NALM6 (cell line): ENCODE measurements around the gene MX2.

- PRO-cap, result no peak
These were observed 135.3 kb downstream of the PSMG1 start for GRCh38 chr21:39047906-39048414.

DNA sequence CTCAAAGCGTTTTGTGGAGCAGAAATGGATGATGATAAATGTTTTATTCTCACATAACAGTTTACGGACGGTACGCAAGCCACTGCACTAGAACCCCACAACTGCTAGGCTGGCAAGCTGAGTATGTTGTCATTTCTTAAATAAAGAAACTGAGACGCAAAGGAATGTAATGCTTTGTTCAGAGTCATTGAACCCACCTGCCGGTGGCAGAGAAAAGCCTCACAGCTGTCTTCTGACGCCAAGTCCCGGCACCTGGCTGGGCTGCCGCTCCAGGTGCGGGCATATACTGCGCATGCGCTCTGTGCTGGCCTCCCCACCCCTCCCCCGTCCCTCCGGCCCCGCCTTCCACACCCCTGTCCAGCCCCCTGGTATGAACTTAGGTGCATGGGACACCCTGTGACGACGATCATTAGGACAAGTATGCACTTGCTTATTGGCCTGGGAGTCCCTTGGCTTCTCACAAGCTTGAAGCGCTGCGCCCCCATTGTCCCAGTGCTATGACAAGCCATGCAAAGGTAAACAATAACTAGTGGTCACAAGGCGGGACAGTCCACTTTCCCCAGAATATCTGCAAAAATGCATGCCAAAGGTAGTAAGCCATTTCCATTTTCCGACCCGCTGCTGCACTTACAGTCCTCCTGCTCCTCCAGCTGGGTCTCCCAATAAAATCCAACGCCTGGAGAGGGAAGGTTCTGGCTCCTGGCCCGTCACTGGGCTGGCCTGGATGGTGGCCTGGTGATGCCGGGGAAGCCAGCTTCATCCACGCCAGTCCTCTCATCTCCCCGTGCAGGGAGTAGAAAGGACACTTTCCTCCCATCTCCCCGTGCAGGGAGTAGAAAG, 100.5 kb downstream of the PSMG1 start:
- PRO-cap, result no peak

DNA sequence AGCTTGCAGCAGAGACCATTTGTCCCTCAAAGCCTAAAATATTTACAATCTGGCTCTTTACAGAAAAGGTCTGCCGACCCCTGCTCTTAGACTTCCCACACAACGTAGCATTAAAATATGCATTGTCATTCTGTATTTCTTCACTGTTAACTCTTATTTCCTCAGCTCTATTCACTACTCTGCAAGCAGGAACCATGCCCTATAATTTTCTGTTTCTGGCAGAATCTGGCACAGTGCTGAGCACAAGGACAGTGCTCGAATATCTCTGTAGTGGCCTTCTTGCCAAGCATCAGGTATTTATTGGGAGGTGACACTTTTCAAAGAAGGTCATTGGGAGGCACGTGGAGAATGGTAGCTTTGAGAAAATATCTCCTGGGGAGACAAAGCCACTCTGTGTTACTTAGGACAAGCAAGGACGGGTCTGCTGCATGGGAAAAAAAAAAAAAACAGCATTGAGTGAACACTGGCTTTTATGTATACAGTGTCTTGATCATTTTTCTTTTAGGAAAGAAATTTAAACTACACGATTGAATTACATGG, 77.9 kb downstream of the PSMG1 start:
- PRO-cap, result no peak

- PRO-cap, result no peak
These were observed 55.1 kb upstream of the PSMG1 start for GRCh38 chr21:39238326-39238858.

GRCh38 chr21:39312936-39313151, 588 bp downstream of the BRWD1 start:
- PRO-cap, result bidirectional peak, plus-strand start at chr21:39313050, minus-strand start at chr21:39312863

DNA sequence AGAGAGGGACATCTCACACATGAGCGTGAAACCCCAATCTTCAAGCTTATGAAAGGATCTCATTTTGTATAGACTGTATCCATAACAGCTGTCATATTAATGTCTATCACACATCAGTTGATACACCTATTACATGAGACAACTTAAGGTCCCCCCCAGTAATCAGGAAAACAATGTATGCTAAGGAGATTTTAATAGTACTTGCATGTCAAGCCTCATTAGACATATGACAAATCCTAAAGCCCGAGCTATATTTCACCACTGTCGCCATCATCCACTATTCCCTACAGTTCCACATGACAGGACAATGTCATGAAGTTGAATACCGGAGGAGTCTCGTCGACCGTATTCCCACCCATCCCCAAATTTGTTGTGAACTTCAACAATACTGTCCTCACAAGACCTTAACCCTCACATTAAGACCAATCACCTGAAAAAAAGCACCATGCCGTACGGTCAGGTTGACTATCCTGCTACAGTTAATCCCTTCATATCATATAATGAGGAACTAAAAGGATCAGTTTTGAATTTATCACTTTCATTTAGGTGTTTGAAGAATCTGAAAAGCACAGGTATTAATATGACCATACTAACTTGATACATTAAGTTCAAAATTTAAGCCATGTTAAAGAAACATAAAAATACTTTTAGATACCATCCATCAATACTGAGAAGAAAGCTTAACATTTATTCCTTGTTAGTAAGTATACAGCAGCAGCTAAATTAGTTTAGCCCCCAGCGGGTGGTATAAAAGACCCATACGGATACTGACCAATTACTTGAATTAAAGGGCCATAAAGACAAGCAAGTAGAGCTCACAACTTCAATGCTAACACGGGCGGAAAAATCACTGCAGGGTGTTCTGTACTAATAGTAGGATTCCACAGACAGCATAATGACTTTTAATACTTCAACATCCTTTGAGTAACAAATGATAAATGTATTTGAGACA, 3.2 kb downstream of the HMGN1 start:
- PRO-cap, result no peak

- PRO-cap, result unidirectional peak, plus-strand start at chr21:39348213
These were observed 793 bp downstream of the HMGN1 start for GRCh38 chr21:39348096-39348494.

GRCh38 chr21:39387965-39388548, 7.9 kb downstream of the GET1 start:
- PRO-cap, result no peak

- PRO-cap, result no peak
These were observed 5.1 kb downstream of the DSCAM start for GRCh38 chr21:40841882-40842304.

GRCh38 chr21:41168294-41169387, 681 bp downstream of the BACE2 start:
- PRO-cap, result no peak

DNA sequence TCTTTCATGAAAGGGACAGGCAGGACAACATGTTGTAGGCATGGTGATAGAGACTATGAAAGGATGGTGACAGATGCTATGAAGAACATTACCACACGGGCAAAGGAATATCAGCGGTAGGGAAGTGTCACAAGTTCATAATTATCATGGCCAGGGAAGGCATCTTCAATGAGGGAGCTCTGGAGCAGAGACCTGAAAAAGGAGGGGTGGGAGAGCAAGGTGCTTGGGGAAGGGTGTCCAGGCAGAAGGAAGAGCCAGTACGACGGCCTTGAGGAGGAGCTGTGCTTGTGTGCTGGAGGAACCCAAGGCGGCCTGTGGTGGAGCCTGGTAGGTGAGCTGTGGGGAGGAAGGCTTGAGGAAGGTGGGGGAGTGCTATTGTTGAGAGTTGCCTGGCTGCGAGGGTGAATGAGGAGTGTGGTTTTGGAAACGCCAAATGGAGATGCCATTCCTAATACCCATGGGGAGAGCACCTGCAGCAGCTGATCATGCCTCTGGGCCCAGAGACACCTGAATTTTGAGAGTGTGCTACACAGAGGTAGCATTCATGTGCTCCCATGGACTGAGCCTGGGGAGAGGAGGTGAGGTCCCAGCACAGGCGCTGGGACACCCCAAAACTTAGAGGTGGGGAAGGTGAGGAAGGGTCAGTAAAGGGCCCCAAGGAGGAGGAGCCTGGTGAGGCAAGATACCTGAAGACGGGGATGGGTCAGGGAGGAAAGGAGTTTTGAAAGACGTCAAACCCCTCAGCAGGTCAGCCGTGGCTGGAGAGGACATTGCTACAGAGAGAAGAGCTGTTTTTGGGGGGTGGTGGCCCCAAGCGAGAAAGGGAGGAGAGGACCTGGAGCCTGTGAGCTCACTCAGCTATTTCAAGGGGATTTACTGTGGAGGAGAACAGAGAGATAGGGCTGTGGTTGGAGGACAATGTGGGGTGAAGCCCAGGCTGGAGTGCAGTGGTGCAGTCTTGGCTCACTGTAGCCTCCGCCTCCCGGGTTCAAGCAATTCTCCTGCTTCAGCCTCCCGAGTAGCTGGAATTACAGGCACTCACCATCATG, 35.5 kb downstream of the BACE2 start:
- PRO-cap, result no peak

GRCh38 chr21:41247542-41248148, 69.0 kb upstream of the FAM3B start:
- PRO-cap, result no peak

DNA sequence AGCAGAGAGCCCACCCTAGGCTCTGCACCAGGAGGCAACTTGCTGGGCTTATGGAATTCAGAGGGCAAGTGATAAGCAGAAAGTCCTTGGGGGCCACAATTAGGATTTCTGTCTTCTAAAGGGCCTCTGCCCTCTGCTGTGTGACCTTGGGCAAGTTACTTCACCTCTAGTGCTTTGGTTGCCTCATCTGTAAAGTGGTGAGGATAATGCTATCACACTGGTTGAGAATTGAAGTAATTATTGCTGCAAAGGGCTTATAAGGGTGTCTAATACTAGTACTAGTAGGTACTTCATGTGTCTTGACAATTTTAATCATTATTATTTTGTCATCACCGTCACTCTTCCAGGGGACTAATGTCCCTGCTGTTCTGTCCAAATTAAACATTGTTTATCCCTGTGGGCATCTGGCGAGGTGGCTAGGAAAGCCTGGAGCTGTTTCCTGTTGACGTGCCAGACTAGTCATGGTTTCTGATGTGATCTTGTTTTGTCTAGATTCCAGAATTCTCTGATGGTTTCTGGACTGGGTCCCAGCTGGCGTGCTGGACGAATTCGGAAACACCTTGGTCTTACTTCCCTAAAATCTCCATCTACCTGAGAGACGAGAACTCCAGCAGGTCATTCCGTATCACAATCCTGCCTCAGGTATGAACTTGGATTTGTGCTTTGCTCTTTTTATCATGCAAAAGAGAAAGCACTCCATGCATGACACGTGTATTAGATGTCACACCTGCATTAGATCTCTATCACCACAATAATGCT, 66.2 kb upstream of the FAM3B start:
- PRO-cap, result no peak

GRCh38 chr21:41361419-41362175, at the start of gene MX2:
TSS of gene MX2 (plus strand) at chr21:41362027.
- PRO-cap, result bidirectional peak, plus-strand start at chr21:41362030, minus-strand start at chr21:41361907

GRCh38 chr21:41371260-41371661, 9.4 kb downstream of the MX2 start:
- PRO-cap, result no peak

DNA sequence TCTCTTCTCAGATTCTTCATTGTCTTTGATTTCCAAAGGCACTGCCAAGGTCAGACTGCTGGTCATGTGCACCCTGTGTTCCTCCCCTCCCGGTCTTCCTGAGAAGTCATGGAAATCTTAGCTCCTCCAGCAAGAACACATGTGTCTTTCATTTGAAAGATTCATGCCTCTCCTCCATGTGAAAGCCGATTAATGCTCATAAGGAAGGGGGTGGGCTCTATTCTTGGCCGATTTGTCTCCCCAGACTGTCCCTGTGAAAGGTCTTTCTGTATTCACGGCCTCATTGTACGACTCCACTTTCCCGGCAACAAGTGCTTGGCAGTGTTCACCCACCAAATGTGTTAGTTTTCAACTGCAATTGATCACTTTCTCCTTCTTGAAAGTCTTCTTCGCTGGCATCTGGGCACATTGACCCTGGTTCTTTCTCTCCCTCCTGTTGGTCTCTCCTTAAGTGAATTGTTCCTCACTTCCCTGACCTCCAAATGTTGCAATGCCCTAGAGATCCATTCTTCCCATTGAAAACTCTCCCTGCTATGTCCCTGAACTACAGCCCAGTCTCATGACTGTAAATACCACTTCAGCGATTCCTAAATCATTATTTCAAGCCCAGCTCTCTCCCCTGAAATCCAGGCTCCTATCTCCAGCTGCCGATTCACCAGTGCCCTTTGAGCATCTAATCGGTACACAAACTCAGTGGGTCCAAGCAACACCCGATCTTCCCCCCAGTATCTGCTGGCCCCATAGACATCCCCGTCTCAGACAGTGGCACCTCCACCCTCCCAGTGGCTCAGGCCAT, 25.5 kb downstream of the MX2 start:
- PRO-cap, result no peak

GRCh38 chr21:41426844-41427085, 726 bp downstream of the MX1 start:
- PRO-cap, result no peak

- PRO-cap, result no peak
These were observed 6.6 kb downstream of the MX1 start for GRCh38 chr21:41432528-41433209.

DNA sequence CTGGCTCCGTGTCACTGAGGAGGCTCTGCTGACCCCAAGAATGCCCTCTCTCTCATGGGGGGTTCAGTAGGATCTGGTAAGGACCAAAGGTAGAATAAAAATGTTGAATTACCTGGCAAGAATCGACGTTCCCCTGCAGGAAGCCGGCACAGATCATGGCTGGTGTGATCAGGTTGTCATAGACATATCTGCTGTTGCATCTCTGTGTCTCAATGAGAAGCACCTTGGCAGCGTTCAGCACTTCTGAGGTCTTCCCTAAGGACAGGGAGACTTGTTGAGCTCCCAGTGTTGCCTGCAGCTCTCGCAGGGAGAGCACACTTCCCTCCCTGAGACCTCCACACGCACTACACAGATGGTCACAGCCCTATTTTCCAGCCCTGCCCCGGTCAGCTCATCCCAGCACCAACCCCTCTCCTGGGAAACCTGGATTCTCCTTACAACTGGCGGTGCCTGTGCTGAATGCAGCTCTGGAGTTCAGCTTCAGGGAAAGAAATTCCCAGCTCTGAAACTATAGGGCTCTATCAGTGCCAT, 39.6 kb downstream of the TMPRSS2 start:
- PRO-cap, result no peak

- PRO-cap, result no peak
These were observed 9.1 kb downstream of the TMPRSS2 start for GRCh38 chr21:41498921-41499122.